Pericardium fibroblast (primary cell): ENCODE measurements around a stretch of chr11.

DNA sequence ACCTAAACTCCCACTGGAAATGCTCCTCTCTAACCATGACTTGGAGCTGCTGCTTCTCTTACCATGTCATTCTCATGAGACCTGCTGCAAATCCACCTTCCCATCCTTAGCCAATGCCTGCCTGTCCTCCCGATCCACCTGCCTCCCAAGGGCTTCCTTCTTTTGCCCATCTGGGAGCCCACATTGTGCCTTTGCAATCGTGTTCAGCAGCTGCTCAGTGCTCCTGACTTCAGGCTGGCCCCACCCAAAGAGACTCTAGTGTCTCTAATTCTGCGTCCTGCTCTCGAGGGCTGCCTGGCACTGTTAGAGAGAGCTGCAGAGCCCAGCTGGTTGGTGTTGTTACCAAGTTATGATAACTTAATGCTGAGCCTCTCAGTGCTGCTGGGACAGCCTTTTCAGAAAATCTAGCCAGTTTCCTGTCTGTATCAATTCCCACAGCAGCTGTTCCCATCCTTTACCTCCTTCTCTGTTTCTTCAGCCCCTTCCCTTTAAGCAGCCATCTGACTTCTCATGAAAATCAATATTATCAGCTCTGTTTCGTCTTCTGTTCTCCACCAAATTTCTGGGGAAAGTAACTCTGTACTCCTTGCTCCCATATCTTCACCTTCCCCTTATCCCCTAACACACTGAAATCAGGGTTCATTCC is 69.2 kb downstream of the MICAL2 start:
- RAMPAGE, long total RNA = no peak

GRCh38 chr11:12195674-12196247 is 85.4 kb downstream of the MICAL2 start:
- RAMPAGE, long total RNA = no peak

DNA sequence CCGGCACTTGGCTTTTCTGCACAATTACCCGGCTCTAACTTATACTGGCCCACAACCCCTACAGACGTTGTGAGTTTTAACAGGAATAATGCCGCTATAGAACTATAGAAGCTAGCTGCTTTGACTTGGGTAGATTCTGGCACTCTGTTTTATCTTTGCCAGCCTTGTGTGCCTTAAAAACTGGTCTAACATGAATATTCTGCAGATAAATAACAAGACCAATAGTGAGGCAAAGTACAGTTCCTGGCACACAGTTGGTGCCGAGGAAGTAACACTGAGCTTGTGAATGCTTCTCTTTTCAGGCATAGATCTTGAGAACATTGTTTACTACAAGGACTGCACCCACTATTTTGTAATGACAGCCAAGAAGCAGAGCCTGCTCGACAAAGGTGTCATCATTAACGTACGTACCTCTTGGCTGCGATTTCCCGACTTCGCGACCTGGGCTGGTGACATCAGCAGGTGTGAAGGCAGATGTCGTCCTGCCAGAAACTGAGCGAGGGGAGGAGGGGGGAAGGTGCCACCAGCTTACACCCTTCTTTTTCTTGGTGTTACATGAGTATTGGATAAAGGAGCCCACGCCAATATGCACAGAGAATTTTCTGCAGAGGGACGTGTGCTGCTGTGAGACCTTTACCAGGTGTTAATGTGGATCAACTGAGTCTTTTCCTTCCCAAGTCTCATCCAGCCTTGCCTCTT is 105.7 kb downstream of the MICAL2 start:
- RAMPAGE, long total RNA = no peak

DNA sequence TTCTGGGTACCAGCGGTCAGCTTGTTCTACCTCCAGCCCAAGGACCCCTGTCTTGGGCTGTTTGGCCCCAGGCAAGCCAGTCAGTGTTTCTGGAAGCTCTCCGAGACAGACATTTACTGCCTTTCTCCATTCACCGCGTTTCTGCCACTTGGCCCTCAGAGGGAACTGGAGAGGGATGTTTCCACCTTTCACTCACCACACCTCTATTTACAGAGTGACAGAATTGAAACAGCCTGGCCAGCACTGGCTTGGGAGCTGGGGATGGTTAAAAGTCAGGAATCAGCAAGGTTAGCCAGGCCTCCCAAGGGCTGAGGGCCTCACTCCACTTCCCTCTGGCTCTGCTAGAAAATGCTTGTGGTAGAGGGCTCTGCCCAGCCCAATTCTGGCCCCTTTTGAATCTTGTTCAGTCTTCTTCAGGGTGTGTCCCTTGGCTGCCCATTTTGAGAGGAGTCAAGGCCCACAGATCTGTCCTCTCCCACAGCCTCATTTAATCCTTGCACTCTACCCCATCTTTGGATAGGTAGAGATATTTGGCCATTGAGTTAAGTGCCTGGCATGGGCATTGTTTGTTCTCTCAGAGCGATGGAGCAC is 119.1 kb downstream of the MICAL2 start:
- RAMPAGE, long total RNA = no peak

DNA sequence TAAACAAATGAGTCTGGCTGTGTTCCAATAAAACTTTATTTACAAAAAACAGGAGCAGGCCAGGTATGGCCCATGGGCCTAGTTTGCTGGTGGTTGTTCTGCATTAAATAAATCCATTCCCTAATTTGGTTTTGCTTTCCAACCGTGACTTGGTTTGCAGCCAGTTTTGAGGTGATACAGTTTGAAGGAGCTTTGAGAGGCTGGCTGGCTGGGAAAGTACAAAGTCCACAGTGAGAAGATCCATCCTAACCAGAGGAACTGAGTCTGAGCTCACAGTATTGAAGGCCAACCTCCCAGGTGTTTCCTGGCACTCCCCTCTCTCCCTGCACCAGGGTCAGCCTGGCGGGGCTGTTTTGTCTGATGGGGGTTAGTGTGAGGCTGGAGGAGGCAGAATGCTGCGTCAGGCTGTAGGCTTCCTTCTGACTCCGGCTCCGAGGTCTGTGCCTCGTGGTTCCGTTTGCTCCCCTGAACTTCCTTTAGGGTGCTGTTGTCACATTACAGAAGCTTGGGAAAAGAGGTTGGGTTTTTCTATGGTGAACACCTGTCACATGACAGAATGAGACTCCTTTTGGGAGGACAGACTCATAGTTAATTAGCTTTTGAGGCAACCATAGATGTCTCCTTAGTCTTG is 129.6 kb downstream of the MICAL2 start:
- RAMPAGE, long total RNA = no peak

DNA sequence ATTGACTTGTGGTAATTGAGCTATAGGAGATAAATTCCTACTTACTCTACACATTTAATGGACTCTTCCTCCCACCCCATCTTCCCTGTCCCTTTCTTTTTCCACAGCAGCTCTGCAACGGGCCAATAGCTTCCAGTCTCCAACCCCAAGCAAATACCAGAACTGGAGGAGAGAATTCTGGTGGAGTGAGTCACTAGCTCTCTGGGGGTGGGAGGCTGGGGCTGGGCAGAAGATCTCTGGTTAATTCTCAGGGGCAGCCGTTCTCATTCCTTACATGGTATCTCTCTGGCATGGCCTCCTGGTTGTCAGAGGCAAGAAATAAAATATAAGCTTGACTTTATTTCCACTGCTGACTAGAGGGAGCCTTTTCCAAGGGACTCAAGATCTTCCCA is 90.4 kb upstream of the PARVA start:
- RAMPAGE, long total RNA = no peak

GRCh38 chr11:12390579-12391177 is 13.3 kb downstream of the PARVA start:
- RAMPAGE, long total RNA = no peak

DNA sequence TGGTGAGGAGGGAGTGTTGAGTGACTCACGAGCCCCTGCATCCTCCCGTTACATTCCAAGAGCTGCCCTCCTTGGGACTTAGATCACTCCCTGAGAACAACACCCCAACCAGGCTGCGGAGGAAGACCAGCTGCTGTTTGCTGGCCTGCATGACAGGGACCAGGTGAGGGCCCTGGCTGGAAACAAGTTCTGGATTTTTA is 20.7 kb downstream of the PARVA start:
- RAMPAGE, long total RNA = no peak

GRCh38 chr11:12411783-12412788 is 34.7 kb downstream of the PARVA start:
- RAMPAGE, long total RNA = no peak

DNA sequence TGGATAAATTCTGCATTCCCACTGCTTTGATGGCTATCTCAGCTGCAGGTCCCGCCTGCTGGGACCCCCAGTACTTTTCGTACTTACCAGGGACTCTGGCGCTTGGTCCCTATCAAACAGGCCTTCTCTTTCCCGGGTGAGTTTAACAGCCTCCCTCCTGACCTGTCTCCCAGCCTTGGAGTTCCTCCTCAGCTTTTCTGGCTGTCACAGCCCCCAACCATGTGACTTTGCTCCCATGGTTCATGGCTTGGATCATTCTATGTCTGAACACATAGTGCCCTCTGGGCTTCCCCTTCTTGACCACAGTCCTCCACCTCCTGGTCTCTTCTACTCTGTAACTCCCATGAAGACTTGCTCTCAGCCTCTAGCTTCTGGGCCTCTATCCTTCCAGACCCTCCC is 56.9 kb downstream of the PARVA start:
- RAMPAGE, long total RNA = no peak

GRCh38 chr11:12496330-12496750 is 119.0 kb downstream of the PARVA start:
- RAMPAGE, long total RNA = no peak

DNA sequence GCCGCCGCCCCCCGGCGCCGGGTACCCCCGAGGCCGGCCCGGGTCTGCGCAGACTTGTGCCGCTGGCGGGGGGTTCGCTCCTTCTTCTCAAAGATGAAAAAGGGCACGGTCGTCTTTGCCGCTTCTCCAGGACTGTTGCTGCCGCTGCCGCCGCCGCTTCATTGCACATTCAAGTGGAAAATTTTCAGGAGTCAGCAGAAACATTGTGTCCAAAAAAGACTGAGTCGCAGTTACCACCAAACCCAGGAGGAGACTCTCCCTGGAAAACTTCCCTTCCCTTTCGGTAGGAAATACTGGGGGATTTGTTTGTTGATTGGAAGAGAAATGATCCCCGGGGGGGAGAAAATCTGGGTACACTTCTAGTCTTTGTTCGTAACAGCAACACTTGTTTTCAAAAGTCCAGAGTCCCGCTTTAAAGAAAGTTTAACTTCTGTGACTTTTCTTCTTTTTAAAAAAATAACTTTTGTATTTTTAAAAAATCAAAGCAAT is 1.1 kb downstream of the TEAD1 start:
- RAMPAGE, long total RNA = no peak

GRCh38 chr11:12677777-12678498 is 3.7 kb downstream of the TEAD1 start:
- RAMPAGE, long total RNA = no peak

DNA sequence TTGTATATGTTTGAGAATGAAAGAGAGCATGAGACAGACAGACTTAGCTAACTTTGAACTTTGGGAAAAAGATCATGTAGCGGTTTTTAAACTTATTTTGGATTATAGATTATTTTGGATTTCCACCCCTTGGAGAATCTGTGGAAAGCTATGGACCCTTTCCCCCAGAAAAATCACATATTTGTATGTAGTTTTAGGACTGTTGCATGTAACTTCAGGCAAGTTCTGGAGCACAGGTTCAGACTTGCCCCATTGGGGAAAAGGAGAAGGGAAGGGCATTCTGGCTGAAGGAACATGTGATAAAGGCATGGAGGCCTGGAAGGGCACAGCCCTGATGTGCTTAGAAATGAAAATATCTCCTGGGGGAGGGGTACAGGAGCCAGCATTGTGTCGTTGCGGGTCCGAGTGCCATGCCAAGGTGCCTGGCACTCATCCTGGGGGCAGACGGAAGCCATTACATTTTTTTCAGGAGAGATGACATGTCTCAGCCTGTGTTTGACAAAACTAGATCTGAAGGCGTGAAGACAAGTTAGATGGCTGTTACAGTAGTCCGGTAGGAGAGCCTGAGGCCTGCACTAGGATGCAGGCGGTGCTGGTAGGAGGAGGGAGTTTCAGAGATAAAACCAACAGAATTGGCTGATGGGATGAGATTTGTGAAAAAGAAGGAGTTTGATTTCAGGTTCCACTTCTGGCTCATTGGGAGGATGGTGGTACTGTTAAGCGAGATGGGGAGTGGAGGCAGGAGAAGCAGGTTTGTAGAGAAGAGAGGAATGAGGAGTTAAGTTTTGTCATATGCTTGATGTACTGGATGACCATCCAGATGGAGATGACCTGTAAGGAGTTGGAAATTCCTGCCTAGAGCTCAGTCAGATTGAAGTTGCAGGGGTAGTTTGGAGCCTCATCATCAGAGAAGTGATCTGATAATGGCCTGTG is 96.9 kb downstream of the TEAD1 start:
- RAMPAGE, long total RNA = no peak

DNA sequence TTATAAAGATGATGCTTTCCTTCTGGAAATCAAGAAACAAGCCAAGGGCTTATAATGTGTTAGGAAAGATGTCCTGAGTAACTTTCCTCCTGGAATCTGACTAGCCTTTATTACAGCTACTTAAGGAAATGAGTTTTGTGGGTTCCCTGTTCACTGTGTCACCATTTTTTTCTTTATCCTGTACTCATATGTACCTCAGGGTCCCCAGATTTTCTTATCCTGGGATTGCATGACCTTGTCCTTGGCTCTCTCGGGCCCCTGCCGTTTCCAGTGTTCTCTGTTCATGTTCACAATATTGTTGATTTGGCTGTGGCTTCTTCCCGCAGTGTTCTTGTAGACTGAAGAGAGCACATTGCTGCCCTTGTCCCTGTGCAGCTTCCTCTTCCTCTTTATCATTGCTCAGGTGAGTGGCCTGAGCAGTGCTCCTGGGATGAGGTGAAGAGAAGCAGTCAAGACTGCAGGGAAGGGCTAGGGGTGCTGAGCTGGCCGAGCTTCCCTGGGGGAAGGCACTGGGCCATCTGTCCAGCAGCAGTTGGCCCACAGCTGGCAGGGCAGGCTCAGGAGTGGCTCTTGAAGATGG is 17.1 kb downstream of the BMAL1 start:
- RAMPAGE, long total RNA = no peak

GRCh38 chr11:13303352-13304347 is 26.1 kb downstream of the BMAL1 start:
- RAMPAGE, long total RNA = no peak

- RAMPAGE, long total RNA = no peak
These were observed 28.3 kb downstream of the BMAL1 start for GRCh38 chr11:13305998-13306221.

DNA sequence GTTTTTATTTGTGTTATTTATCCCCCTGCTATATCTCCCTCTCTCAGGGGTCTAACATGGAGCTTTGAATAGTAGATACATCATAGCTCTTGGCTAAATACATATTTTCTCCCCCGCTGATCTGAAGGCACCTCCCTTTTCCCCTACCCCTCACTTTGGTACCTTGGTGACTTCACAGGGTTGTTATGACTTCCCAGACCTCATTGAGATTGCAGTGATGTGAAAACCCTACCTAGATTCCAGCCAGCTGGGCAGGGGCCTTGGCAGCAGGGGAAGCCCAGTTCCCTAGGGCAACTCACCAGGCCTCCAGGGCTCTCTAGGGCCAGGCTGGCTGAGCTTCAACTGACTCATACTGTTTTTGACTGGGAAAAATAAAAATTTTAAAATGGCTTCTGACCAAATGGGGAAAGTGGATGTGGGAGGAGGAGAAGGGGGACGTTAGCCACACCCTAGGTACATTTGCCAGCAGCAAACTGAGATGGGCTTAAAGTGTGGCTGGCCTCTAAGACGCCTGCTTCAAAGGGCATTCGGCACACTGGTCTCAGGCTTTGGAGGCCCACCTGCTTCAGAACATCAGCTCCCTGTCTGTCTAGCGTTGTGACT is 38.9 kb downstream of the BMAL1 start:
- RAMPAGE, long total RNA = no peak

- RAMPAGE, long total RNA = no peak
These were observed 79.1 kb downstream of the BMAL1 start for GRCh38 chr11:13356606-13357217.

DNA sequence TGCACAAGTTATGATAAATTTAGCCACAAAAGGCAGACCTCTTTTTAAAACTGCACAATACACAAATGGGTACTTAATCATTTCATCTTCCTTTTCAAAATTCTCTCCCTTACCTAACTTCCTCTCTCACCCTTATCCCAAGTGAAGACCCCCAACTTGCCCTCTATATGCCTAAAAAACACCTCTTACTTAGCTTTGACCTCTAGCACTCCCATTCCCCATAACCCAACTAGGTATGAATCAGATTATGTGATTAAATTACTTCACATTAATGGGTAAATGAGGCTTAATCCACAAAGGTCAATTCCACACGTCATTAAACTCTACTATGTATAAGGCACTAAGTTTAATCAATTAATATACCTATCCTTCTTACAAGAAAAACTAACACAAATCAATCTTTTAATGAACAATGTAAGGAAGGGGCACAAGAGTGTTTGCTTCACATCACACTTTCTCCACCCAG is 2.8 kb downstream of the BTBD10 start:
- RAMPAGE, long total RNA = no peak